ENCODE measurements around the gene TMEM248.

GRCh38 chr7:66555087-66555364, 73.7 kb upstream of the KCTD7 start:
- PRO-cap = no peak

- PRO-cap = no peak
These were observed 61.3 kb upstream of the TMEM248 start for GRCh38 chr7:66859663-66860249.

DNA sequence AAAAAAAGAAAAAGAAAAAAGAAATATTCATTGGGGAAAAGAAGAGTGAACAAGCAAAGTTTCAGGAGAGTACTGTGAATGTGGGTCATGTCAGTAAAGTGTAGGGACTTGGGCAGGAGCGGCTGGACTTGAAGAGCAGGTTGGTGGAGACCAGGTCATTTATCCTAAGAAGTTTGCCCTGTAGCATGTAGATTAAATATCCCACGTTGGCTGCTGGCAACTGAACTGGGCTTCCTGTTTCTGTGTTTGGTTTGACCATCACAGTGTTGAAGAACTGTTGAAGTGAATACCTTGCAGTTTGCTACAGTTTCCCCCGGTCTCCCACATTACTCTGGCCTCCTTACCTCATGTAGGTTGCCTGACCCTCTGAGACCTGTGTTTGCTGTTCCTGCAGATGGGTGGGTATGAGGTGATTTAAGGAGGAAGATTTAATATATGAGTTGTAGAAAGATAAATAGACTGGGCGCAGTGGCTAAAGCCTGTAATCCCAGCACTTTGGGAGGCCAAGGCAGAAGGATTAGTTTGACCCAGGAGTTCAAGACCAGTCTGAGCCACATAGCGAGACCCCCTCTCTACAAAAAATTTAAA, 32.7 kb upstream of the TMEM248 start:
- PRO-cap = no peak

GRCh38 chr7:66920638-66921915, at the start of gene TMEM248:
Gene TMEM248 (plus strand): TSS chr7:66921225.
- PRO-cap = bidirectional peak, plus-strand start at chr7:66921231, minus-strand start at chr7:66921110

- PRO-cap = unidirectional peak, minus-strand start at chr7:66922170; unidirectional peak, minus-strand start at chr7:66922406
These were observed 1.0 kb downstream of the TMEM248 start for GRCh38 chr7:66921916-66922591.

GRCh38 chr7:67017775-67018175, 21.1 kb downstream of the TYW1 start:
- PRO-cap = no peak

- PRO-cap = no peak
These were observed 462.1 kb downstream of the SPDYE21 start for GRCh38 chr7:67738718-67739345.

DNA sequence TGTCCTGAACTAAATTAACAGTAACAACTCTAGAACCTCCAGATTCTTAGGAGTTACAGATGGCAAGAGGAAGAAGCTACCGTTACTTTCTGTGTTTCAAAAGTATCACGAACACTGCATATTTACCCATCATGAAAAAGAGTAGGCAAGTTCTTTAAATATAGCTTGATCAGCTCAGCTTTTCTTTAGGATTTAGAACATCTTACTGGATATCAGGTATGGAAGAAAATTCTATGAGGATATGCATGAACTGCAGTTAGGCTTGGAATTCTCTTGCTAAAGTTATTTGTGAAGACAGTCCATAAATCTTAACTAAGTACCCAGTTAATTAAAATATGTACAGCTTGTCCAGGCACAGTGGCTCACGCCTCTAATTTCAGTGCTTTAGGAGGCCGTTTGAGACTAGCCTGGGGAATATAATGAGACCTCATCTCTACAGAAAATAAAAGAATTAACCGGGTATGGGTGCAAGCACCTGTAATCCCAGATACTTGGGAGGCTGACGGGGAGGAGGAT, 1055.0 kb upstream of the AUTS2 start:
- PRO-cap = no peak

DNA sequence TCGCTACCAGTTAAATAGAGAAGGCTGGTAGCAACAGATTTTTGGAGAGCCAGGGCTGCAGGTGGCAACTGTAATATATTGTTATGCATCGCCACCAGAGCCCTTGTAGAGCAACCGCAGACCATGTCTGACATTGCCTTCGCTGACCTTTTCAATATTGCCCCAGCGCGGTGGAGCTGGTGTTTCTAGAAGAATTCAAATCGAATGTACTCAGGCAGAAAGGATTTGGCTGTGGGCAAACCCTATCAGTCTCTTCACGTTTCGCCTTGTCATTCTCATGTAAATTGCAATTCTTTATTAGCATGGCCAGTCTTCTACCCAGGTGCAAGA, 490.2 kb upstream of the AUTS2 start:
- PRO-cap = unidirectional peak, minus-strand start at position 104 of the sequence

GRCh38 chr7:69625552-69626243, 27.4 kb downstream of the AUTS2 start:
- PRO-cap = no peak

GRCh38 chr7:70006008-70006790, 407.9 kb downstream of the AUTS2 start:
- PRO-cap = no peak

DNA sequence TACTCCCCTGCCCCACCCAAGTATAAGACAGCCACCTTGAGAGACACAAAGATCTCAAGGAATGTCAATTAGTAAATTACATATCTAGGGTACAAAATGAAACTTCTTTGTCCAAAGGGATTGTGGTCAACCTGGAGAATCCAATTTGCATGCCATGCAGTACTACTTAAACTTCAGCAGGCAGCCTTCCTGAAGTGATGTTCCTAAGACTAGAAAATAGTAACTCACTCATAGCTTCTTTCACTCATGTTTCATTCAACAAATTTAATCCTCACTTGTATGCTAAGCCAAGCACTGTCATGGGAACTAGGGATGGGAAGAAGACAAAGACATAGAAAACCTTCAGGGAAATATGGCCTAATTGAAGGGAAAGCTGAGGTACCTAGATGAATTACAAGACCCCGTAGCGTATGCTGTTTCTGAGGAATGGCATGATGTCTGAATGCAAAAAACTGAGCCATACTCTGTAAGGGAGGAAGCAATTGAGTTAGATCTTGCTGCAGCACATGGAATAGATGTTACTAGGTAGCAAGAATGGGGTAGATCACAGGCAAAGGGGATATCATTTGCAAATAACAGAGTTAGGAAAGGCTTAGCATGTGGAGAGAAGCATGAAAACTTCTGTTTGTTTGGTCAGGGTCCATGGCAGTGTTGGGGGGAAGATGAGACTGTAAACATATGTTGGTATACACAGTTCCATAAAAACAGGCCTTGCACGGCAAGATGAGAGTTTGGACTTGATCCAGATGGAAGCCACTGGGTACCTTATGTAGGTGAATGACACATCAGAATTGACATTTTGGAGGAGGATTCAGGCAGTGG, 681.8 kb upstream of the GALNT17 start:
- PRO-cap = no peak

DNA sequence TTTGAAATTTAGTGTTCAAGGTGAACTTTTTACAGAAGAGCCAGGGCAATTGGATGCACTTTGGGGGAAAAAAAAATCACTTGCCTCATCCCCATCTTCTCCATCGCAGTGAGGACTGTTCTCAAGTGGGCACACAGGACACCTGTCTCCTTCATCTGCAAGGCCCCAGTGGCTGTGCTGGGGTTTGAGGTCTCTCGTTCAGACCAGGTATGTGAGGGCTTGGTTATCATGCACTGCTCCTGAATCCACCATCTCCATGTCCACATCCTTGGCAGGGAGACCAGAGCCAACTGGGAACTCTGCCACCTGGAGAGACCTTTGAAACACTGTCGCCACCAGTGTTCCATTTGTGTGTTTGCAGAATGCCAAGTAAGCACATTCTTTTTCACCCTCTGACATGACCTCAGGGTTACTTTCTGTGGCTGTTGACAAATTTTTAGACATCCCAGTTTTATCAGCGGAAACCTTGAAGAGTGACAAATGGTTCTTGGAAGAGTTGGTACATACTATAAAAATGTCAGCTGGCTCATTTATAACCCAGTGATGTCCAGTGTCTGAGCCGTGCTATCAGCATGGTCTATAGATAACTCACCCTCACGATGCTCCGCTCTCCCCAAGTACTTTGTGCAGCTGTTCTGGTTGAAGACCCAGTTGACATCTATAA, 563.3 kb upstream of the GALNT17 start:
- PRO-cap = no peak

DNA sequence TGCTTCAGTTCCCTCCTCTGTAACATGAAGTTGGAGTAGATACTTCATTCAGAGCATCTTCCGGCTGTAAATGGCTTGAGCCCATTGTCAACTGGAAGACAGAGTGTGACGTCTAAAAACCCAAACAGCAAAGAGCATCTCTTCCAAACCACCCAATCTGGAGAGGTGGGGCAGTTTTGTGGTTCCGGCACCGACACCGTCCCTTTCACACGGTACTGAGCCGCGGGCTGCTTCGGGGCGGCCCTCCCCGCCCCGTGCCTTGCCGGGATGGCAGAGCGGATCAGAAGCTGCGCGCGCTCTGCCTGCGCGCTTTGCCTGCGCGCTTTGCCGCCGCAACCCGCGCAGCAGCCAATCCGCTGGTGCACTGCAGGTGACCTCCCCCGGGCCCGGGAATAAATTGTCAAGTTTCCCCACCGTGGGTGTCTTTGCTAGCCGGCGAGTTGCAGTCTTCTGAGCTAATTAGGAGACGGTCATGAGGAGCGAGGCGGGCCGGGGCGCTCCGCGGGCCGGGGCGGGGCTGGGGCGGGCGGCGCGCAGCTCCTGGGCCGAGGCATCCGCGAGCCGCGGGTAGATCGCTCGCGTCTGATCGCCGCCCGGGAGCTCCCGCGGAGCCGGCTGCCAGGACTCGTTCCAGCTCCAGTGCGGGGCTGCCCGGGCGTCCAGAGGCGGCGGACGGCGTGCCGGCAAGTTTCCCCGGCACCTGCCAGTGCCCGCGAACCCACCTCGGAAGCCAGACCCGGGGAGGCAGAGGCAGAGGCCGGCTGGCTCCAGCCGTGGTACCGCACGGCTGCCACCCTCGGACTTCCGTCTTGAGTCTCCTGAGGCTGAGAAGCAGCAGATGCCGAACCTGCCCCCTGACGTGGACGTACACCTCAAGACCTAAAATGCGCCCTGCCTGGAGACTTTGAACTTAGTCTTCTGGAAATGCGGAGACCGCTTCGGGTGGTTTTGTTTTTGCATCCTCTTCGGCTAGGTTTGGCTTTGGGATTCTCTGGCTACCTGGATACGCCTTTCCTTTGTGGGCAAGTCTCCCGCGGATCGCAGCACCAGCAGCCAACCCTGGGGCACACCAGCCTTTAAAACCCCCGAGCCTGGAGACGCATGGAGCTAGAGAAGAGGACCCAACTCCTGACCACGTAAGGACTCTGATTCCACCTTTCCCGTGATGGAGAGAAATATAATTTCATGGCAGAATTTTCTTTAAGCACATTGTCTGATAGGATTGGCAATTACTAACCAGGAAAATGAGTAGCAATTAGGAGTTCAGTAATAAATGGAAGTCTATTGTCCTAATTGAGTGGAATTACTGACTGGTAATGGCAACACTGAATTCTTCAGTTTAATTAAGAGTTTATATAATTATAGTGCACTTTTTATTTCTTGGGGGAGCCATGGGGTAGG, 535.8 kb upstream of the GALNT17 start:
- PRO-cap = bidirectional peak, plus-strand start at position 570 of the sequence, minus-strand start at position 365 of the sequence; unidirectional peak, plus-strand start at position 733 of the sequence; bidirectional peak, plus-strand start at position 907 of the sequence, minus-strand start at position 811 of the sequence

GRCh38 chr7:70648009-70648632, 483.8 kb upstream of the GALNT17 start:
- PRO-cap = no peak

DNA sequence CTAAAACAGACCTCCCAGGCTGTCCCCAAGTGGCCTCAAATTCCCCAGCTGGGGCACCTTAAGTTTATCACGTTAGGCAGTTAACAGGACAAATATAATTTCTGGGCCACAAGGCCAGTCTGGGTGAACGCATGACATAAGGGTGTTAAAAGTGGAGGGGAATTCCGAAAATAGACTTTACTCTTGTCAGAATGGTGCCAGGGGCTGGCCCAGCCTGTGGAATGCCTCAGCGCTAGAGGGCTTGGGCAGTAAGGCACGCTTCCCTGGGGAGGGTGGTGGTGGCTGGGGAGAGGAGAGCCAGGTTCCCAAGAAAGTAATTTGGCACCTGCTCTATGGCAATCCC, 463.4 kb upstream of the GALNT17 start:
- PRO-cap = no peak

GRCh38 chr7:71117511-71117831, 14.5 kb upstream of the GALNT17 start:
- PRO-cap = no peak

DNA sequence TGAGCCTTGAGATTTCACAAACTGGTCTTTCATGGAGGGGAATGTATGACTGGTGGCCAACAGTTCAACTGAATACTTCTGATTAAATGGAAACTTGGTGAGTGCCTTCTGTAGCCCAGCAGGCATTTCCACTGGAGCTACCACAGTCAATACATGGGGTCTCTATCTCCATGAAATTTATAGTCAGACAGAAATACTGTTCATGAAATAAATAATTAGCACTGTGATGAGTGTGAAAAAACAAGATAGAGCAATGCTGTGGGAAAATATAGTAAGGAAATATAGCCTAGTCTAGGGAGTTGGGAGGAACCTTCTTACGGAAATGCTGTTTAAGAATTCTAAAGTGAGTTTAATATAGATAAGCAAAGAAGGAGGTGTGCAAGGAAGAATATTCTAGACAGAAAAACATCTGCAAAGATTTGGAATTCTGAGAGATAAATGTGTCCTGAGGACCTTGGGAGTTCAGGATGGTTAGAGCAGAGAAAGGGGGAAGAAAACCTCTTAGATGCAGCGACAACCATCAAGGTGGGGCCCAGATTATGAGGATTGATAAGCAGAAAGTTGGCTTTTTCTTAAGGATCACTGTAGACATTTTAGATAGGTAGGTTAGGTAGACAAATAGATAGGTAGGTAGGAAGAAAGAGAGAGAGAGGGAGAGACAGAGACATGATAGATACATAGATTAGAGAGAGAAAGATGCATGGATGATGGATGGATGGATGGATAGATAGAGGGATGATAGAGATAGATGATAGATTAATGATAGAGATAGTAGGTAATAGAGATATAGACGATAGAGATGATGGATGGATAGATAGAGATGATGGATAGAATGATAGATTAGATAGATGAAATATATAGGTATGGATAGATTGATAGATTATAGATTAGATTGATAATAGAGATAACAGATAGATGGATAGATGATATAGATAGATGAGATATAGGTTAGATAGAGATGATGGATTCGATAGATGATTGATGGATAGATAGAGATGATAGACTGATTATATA, 447.6 kb downstream of the GALNT17 start:
- PRO-cap = no peak

GRCh38 chr7:72897648-72898118, 27.2 kb upstream of the POM121 start:
- PRO-cap = no peak

- PRO-cap = no peak
These were observed 14.8 kb downstream of the TRIM74 start for GRCh38 chr7:72954371-72955024.